Breast (tissue), 4 donors: ENCODE measurements around the genes HEPH, MED12, NONO and TAF1.

GRCh38 chrX:66000352-66001424, 39.2 kb downstream of the VSIG4 start:
- PRO-cap, 3 experiments = no peak in any of the 3 experiments
- RRBS = no CpG with 5 or more reads among the region's 3 CpGs

DNA sequence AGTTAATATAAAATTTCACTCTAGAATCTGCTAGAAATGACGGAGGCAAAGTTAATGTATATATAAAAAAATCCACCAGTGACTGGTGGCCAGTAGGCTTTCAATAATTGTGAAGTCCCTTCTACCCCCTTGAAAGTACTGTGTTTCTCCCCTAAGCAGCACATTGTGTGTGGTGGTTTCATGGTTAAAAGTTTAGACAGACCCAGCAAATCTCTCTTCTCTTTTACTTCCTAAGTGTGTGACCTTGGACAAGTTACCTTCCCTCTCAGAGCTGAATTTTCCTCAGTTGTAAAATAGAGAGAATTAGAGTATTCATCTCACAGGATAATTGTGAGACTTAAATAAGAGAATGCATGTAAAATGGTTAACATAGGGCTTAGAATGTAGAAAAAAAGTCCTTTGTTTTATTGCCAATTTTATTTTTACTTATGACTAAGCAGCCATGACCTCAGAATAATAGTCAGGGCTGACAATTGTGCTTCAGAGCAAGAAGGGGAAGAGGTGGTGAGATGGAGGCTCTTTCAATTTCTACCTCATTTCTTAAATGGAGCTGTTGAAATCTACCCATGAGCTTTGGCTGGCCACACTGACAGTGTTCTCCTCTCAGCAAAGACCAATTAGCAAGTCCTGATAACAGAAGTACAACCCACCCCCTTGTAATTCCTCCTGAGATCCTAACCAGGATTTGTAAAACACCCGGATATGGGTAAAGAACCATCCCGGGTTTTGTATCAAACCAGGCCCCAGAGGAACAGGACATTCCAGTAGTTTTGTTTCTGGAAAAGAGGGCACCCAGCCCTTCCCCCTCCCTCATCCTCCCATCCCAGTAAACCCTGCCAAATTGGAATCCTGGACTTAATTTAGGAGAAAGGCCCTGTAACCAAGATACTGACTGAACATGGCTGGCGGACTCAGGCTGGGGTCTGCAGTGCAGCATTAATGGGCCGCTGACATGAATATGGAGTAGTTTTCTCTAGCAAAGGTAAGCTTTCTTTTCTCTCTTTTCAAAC, at the start of gene HEPH:
Gene HEPH (plus strand): TSS at position 759 of the 1,010 bp plus-strand sequence.
- PRO-cap, 3 experiments = peak in 1 of 3 experiments; most common plus-strand start position 734 of the sequence (in 1)
- RRBS = no CpG with 5 or more reads among the region's 5 CpGs

GRCh38 chrX:68488872-68489125, 10.1 kb upstream of the YIPF6 start:
- PRO-cap, 3 experiments = no peak in any of the 3 experiments
- RRBS = no CpG with 5 or more reads among the region's 3 CpGs

GRCh38 chrX:68703367-68703618, 55.8 kb downstream of the STARD8 start:
- PRO-cap, 3 experiments = no peak in any of the 3 experiments
- RRBS = no CpG with 5 or more reads among the region's 4 CpGs

GRCh38 chrX:68841277-68842190, 12.7 kb downstream of the EFNB1 start:
- PRO-cap, 3 experiments = no peak in any of the 3 experiments
- RRBS = no CpG with 5 or more reads among the region's 8 CpGs

- PRO-cap, 3 experiments = no peak in any of the 3 experiments
- RRBS = no CpG with 5 or more reads among the region's 8 CpGs
These were observed 19.6 kb downstream of the EFNB1 start for GRCh38 chrX:68848283-68849032.

DNA sequence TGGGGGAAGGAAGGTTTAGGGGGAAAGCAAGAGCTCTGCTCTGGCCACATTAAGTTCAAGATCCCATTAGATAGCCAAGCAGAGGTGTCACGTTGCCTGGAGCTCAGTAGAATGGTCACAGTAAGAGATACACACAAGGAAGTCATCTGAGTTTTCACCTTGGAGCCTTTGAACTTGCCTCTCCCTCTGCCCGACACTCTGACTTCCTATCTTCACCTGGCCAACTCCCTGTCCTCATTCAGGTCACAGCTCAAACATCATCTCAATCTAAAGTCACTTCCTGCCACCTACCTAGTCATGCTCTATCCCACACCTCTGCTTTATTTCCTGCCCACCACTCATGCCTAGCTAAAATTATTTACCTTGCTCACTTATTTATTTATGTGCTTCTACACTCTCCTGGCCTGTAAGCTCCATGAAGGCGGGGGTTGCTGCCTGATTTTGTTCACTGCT, 40.1 kb downstream of the EFNB1 start:
- PRO-cap, 3 experiments = no peak in any of the 3 experiments
- RRBS = no CpG with 5 or more reads among the region's 3 CpGs

- PRO-cap, 3 experiments = peak in 1 of 3 experiments; most common plus-strand start chrX:70435458 (in 1)
- RRBS = 41% methylated on average over 5 of the region's 15 CpGs
These were observed 9.5 kb upstream of the DLG3 start for GRCh38 chrX:70434979-70435611.

DNA sequence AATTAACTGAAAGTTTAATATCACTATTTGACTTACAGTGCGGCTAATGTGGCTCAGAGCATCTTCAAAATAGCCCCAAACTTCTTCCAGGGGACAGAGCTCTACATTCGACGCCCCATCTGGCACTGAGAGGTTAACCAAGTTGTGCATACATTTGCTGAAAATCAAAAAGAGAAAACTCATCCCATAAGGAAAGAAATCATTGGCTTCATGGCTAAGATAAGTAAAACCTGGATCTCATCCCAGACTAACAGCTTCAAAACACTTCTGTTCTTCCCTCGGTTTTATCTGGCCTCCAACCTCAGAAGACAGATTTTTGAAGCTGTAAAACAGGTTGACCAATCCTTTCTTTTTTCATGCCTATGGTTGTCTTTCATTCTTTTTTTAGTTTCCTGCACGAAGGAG, 107.5 kb downstream of the DLG3 start:
- PRO-cap, 3 experiments = no peak in any of the 3 experiments
- RRBS = no CpG with 5 or more reads among the region's 5 CpGs

DNA sequence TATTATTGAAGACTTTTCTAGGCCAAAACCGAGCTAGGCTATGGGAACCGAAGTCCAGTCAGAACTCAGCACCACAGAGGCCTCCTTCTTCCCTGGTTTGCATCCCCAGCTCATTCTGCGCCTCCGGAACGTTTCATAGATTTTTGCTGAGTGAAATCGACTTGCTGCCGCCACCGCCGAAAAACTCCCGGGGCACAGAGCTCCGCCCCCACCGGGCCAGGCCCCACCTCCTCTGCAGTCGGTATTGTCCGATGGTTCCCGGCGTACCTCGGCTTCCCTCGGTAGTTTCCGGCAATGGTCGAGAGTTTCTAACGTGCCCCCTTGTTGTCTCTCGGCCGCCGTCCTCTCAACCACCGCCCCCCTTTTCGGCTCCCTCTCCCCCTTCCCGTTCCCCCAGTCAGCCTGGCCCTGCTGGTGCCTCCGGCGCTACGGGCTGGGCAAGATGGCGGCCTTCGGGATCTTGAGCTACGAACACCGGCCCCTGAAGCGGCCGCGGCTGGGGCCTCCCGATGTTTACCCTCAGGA, at the start of gene MED12:
Gene MED12 (plus strand): TSS at position 284 of the 525 bp plus-strand sequence.
- PRO-cap, 3 experiments = peak in 3 of 3 experiments; most common plus-strand start position 284 of the sequence (in 2); most common minus-strand start position 117 of the sequence (in 1)
- RRBS = 14% methylated on average over 22 of the region's 38 CpGs

DNA sequence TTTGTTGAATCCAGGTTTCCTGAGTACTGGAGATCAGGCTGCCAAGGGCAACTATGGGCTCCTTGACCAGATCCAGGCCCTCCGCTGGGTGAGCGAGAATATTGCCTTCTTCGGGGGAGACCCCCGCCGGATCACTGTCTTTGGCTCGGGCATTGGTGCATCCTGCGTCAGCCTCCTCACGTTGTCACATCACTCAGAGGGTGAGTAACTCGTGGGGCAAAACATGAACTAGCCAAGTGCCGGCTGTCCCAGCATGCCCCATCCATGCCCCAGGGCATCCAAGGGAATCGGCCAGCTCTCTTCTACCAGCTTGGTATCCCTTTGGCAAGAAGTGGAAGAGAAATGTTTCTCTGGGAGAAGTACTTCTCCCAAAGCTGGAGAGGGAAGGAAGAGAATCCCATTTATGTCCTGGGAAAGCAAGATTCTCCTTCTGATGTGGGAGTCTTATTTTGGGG, 19.5 kb downstream of the NLGN3 start:
- PRO-cap, 3 experiments = no peak in any of the 3 experiments
- RRBS = 37% methylated on average over 4 of the region's 11 CpGs

GRCh38 chrX:71171193-71171953, 26.7 kb downstream of the NLGN3 start:
- PRO-cap, 3 experiments = no peak in any of the 3 experiments
- RRBS = no CpG with 5 or more reads among the region's 12 CpGs

GRCh38 chrX:71214817-71215624, 8.0 kb upstream of the GJB1 start:
- PRO-cap, 3 experiments = no peak in any of the 3 experiments
- RRBS = no CpG with 5 or more reads among the region's 6 CpGs

GRCh38 chrX:71283109-71283779, at the start of gene NONO:
NONO (plus strand) TSS chrX:71283635.
- PRO-cap, 3 experiments = peak in 3 of 3 experiments; most common plus-strand start chrX:71283635 (in 3); most common minus-strand start chrX:71283371 (in 3)
- RRBS = no CpG with 5 or more reads among the region's 41 CpGs

DNA sequence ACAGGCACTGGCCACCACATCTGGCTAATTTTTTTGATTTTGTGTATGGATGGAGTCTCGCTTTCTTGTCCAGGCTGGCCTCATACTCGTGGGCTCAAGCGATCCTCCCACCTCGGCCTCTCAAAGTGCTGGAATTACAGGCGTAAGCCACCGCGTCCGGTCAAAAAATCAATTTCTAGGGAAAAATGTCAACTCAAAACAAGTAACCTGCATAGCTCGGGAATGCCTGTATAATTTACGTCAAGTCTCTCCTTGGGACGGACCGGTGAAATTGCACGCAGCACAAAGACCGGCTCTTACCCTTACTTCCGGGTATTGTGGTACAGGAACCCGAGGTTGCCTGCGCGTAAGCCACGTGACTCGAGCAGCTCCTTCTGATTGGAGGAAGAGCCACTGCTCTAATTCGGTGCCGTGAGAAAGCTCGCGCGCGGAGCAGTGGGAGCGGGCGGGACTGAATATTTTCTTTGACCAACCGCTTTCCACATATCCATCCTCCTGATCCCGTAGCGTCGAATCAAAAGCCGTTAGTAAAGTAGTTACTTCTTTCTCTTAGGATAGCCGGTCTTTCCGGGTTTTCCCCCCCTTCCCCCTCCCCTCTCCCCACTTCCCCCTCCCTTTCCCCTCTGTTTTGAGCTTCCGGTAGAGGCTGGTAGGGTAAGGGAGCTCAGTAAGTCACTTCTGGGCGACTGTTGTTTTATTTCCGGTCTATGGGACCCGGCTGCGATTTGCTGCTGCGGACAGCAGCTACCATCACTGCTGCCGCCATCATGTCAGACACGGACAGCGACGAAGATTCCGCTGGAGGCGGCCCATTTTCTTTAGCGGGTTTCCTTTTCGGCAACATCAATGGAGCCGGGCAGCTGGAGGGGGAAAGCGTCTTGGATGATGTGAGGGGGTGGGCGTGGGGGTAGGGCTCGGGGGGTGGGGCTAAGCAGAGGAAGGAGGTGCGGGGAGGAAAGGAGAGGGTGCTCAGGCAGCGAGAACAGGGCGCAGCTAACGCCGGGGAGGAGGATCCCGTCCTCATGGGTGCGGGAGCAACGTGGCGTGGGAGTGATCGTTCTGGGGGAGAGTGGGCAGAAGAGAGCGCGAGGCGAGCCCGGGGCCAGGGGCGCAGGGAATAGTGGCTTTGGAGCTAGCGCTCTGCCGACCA, at the start of gene TAF1:
Gene TAF1 (plus strand): TSS at position 750 of the 1,150 bp plus-strand sequence.
- PRO-cap, 3 experiments = peak in 3 of 3 experiments; most common plus-strand start position 753 of the sequence (in 3); most common minus-strand start position 362 of the sequence (in 2)
- RRBS = 30% methylated on average over 14 of the region's 70 CpGs

DNA sequence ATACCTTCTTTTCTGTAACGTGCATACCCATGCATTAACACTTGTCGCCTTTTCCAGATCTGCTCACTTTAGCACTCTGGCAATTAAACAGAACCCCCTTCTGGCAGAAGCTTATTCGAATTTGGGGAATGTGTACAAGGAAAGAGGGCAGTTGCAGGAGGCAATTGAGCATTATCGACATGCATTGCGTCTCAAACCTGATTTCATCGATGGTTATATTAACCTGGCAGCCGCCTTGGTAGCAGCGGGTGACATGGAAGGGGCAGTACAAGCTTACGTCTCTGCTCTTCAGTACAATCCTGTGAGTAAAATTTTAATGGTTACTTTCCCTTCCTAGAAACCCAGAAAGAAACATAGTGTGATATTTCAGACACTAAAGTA, 4.9 kb downstream of the OGT start:
- PRO-cap, 3 experiments = no peak in any of the 3 experiments
- RRBS = no CpG with 5 or more reads among the region's 9 CpGs

GRCh38 chrX:71637743-71638360, 19.5 kb upstream of the CXCR3 start:
- PRO-cap, 3 experiments = no peak in any of the 3 experiments
- RRBS = no CpG with 5 or more reads among the region's 5 CpGs

DNA sequence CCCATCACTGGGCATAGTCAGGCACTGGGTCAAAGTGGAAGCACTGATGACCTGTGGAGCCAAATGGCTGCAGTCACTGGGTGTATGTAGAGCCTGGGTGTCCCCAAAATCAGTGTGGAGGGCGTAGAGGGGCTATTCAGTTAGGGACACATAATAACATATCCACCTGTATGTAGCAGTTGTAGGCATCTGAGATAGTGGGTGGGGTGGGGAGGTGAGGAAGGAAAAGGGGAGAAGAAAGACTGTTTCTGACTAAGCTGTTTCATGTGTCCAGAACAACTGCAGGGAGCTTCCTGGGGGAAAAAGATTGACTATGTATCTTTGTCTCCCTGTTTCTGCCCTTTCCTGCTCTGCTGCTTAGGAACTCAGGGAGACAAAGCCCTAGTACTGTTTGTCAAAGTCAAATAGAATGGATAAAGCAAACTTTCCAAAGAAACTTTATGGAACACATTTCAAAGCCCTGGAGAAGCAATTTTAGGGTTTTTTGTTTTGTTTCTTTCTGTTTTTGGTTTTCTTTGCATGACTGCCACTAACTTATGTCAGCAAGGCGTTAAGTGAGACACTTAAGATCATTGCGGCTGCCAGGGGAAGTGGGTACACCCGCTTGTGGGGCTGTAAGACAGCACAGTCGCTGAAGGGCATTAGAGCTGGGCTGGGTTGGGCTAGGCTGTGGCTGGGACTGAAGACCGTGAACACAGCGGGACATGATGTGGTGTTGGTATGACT, 81.7 kb downstream of the NHSL2 start:
- PRO-cap, 3 experiments = no peak in any of the 3 experiments
- RRBS = no CpG with 5 or more reads among the region's 7 CpGs

DNA sequence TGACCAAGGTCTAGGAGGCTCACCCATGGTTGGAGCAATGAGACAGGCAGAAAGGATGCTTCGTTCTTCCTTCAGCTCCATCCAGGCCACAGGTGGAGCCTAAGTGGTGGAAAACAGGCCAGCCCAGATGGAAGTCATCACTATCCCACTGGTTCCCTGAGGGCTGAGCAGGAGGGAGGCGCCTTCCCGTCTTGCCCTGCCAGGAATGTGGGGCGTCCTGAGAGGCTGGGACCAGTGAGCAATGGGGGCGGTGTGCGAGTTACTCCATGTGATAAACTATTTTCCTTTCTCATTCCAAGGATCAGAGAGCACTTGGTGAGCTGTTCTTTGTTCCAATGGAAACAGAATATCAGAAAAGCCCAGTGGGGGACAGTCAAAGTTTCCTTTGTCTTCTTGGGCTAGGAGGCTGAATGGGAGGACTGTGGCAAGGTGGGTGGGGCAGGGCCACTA, 86.1 kb downstream of the NHSL2 start:
- PRO-cap, 3 experiments = no peak in any of the 3 experiments
- RRBS = no CpG with 5 or more reads among the region's 6 CpGs

DNA sequence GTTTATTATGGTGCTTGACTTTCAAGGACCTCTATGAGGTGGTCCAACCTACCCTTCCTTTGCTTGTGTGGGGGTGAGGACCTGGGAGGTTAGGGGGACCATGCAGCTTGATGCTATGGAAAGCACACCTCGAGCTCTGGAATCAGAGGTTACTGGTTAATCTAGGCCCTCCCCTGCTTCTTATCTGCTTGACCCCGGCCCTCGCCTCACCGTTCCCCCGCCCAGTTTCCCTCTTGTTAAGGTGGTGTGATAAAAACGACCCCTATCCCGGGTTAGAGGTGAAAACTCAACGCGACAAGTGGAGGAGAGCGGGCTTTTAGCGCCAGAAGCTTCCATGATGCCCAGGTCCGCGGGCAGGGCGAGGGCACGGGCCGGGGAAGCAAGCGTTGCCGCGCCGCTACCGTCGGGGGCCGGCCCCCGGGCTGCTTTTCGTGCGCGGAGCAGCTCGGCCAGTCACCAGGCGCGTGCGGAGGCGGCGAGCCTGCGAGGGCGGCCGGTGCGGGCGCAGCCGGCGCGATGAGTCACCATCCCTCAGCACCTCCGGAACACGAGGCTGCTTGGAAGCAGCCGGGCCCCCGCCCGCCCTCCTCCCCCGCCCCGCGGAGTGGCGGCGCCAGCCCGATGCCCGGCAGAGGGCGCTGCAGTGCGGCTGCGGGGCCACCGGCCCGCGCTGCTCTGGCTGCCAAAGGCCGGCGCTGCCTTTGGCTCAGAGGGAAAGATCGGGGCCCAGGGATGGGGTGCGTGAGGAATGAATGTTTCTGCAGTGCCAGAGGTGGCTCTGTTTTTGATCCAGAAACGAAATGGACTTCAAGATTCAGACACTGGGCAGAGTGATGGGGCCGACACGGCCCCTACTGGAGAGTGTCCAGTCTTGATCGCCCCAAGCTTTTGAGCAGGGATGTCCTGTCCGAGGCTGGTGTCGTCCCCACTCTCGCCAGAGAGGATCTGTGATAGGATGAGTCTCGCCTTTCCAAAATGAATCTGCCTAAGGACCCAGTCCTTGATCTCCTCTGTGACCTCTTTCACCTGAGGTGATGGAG, 107.8 kb downstream of the NHSL2 start:
- PRO-cap, 3 experiments = peak in 2 of 3 experiments; most common plus-strand start position 712 of the sequence (in 1); most common minus-strand start position 424 of the sequence (in 1)
- RRBS = 11% methylated on average over 46 of the region's 71 CpGs